Thoracic aorta (tissue), 1 donor: ENCODE measurements around the gene ALG5.

GRCh38 chr13:36920584-36921627 is 868 bp upstream of the SMAD9 start:
- RAMPAGE, long total RNA = no peak

DNA sequence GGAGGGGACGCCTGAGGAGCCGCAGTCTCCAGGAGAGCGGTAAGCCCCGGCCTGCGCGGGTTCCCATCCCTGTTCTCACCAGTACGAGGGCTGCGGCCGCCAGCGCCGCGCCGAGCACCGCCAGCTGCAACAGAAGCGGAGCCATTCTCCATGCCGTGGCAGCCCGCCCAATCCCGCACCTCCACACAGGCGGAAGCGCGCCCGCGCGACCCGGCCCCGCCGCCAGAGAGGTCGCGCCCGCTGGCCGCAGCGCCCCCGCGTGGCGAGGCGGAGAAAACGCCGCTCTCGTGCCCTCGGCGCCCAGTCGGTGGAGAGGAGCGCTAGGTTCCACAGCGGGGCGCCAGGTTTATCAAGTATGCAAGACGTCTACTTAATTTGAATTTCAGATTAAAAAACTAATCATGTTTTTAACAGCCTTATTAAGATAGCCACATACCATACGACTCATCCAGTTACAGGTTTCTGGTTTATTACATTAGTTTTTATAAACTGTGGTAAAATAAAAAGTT is at the start of gene ALG5:
TSS of gene ALG5 (minus strand) at position 185 of the 509 bp plus-strand sequence.
- RAMPAGE, long total RNA = start-site peak on the minus strand centred at position 162 of the sequence, 27 bp wide, 100 reads

DNA sequence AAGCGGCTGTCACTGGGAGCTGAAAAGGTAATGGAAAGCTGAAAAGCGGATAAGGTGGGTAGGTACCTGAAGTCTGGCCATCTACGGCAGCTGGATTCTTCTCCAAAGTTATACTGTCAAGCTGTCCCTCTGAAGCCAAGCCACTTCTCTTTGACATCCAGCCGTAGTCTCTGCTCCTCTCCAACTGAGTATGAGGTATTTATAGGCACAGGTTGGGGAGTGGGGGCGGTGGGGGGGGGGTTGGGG is 65.2 kb upstream of the TRPC4 start:
- RAMPAGE, long total RNA = no peak

- RAMPAGE, long total RNA = no peak
These were observed 15.6 kb downstream of the PROSER1 start for GRCh38 chr13:39022251-39022708.

GRCh38 chr13:39452438-39452718 is 150.6 kb downstream of the LHFPL6 start:
- RAMPAGE, long total RNA = no peak

- RAMPAGE, long total RNA = no peak
These were observed 35.3 kb downstream of the LHFPL6 start for GRCh38 chr13:39567649-39568110.

DNA sequence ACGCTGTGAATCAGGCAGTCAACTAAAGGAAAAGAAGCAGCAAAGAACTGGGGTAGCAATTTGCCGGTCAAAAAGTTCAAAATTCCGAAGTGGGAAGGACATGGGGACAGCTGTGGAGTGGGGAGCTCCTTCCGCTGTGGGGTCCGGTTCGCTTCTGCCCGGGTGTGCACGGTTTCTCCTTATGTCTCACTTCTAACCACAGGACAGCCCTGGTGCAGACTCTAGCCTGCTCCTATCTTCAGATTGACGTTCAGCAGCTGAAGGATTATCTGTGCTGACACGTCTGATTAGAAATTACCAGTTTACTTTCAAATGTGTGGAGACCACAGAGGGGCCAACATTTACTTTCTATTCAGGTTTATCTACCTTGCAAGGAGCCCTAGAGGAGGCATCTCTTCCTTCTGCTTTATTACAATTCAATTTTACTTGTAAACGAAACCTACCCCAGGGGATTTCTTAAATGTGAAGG is 27.4 kb downstream of the LHFPL6 start:
- RAMPAGE, long total RNA = no peak

- RAMPAGE, long total RNA = no peak
These were observed 189.8 kb downstream of the FOXO1 start for GRCh38 chr13:40476436-40477166.

- RAMPAGE, long total RNA = no peak
These were observed 185.4 kb downstream of the FOXO1 start for GRCh38 chr13:40480802-40481597.

DNA sequence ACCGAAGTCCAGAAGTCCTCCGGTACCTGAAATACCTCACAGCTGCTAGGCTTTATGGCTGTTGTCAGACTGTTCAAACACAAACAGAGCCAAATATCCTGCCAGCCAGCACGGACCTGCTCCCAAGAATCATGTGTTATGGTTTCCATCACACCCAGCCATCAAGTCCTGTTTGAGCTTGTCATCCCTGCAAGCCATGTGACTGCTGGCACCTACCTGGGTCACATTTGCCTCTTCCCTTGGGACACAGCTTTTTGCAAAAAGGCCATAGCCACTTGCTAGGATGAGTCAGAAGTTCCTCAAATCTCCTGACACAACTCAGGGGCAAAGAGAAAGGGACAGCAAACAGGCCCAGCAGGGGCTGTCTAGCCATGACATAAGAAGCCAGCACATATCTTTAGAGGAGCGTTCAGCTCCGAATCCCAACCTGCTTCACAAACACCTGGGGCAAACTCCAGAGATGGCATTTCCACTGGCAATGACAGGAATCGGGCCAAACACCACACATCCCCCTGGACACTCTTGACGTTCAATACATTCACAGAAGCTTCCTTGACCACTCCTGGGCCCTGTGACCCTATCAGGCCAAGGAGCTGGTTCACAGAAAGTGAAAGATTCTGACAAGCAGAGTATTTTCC is 129.7 kb downstream of the FOXO1 start:
- RAMPAGE, long total RNA = no peak

GRCh38 chr13:40547686-40548490 is 118.6 kb downstream of the FOXO1 start:
- RAMPAGE, long total RNA = no peak

GRCh38 chr13:40564060-40565120 is 102.1 kb downstream of the FOXO1 start:
- RAMPAGE, long total RNA = no peak

DNA sequence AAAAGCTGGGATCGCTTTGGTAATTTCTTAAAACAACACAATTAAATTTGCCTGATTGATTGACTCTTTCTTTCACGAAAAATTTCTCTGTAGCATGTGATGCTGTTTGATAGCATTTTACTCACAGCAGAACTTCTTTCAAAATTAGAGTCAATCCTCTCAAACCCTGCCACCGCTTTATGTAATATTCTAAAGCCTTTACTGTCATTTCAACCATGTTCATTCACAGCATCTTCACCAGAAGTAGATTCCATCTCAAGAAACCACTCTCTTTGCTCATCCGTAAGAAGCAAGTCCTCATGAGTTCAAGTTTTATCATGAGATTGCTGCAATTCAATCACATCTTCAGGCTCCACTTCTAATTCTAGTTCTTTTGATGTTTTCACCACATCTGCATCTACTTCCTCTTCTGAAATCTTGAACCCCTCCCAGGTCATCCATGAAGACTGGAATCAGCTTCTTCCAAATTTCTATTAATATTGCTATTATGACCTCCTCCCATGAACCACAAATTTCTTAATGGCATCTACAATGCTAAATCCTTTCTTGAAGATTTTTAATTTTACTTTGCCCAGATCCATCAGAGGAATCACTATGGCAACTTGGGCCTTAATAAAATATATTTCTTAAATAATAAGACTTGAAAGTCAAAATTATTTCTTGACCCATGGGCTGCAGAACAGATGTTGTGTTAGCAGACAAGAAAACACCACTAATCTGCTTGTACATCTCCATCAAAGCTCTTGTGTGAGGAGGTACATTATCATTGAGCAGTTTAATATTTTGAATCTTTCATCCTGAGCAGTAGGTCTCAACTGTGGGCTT is 83.9 kb downstream of the FOXO1 start:
- RAMPAGE, long total RNA = no peak

DNA sequence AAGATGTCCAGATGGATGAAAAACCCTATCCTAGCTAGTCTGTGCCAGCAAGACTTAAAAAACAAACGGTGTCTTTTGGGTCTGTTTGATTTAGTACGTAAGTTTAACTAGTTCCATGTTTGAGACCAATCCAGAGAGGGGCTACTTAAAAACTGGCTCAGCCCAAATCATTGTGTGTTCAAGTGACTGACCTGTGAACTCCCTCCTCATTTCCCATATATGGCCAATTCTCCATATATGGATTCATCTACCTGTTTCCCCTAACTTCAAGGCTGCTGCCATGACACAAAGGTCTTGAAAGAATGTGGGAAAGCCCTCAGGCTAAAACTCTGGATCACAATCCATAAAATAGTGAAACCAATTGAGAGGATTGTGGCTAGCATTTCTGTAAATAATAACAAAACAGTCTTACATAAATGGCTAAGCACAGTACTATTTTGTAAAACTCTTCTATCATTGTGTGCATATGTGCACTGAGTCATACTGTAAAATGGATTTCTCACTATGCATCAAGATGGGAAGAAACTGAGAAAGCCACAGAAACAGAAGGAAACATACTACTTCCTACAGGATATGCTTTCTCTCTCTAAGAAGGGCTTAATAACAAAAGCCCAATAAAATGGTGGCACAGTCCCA is 80.5 kb downstream of the FOXO1 start:
- RAMPAGE, long total RNA = no peak

- RAMPAGE, long total RNA = no peak
These were observed 77.0 kb downstream of the FOXO1 start for GRCh38 chr13:40589142-40590082.

DNA sequence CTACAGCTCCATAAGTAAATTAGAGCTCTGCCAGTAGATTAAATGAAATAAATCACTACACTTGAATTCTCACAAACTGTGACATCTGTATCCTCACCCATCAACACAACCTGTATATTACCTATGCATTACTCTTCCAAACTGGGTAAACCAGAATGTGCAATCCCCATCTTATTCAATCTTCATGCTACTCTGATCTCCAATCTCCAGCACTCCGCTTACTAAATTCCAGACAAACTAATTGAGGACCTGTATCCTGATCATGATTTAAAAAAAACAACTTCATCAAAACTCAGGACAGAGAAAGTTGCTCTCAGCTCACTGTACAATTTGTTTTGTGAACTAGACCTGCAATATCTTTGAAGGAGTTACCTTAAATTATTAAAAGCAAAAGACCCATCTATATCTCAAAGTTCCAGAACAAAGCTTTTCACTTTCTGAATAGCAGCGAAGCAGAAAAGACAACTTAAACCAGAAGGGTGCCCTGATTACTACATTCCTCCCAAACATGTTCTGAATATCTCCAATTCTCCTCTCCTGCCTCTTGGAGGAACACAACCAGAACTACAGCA is 74.3 kb downstream of the FOXO1 start:
- RAMPAGE, long total RNA = no peak

DNA sequence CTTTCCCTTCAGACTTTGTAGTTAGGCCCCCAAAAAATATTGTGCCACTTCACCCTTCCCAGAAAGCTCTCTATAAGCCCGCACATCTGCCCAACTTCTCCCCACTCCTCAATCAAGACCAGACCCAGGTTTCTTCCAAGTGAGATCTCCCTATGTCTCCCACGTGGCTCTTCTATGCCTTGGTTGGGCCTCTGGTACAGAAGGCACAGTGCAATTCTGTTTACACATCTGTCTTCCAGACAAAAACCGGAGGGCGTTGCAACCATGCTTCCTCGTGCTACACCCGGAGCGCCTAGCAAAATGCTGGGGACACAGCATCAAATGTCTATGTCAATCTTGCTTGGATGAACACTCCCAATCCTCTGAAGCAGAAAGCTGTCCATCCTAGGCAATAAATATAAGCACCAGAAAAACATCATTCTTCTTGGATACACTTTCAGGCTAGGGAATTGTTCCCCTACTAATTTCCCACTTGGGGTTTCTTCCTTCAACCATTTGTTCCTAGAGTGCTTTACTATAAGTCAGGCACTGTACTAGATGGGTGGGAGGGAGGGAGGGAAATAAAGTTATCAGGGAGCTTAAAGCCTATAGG is 59.4 kb downstream of the FOXO1 start:
- RAMPAGE, long total RNA = no peak

DNA sequence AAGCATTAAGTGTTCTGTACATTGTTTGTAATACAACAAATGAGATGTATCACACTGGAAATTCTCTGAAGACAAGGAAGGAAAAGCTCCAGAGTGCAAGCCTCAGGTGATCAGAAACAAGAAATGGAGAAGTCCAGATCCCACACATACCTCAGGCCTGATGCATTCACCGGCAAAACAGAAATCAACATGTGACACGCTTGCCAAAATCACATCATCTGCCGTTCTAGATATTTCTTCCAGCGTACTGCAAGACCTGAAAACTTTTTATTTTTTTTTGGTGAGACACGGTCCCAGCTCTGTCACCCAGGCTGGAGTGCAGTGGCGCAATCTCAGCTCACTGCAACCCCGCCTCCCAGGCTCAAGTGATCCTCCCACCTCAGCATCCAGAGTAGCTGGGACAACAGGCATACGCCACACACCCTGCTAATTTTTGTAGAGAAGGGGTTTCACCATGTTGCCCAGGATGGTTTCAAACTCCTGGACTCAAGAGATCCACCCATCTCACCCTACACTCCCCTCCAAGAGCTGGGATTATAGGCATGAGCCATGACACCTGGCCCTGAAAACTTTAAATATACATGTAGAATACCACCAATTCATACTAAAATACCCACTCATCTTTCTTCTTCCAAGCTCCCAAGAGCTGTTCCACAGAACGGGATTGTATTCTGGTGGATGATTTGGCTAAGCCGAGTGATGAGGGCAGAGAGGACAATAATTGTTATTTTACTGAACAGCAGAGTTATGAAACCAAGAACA is 48.4 kb downstream of the FOXO1 start:
- RAMPAGE, long total RNA = no peak

DNA sequence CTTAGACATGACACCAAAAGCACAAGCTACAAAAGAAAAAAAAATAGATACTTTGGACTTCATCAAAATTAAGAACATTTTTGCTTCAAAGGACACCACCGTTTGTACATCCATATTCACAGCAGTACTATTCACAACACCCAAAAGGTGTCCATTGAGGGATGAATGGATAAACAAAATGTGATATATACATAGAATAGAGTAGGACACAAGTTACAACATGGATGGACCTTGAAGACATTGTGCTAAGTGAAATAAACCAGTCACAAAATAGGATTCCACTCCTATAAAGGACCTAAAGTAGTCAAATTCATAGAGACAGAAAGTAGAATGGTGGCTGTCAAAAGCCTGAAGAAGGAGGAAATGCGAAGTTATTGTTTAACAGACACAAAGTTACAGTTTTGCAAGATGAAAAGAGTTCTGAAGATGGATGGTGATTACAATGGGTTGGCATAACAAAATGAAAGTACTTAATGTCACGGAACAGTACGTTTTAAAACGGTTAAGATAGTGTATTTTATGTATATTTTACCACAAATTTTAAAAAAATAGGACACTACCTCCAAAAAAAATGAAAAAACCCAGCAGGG is 34.9 kb downstream of the FOXO1 start:
- RAMPAGE, long total RNA = no peak

DNA sequence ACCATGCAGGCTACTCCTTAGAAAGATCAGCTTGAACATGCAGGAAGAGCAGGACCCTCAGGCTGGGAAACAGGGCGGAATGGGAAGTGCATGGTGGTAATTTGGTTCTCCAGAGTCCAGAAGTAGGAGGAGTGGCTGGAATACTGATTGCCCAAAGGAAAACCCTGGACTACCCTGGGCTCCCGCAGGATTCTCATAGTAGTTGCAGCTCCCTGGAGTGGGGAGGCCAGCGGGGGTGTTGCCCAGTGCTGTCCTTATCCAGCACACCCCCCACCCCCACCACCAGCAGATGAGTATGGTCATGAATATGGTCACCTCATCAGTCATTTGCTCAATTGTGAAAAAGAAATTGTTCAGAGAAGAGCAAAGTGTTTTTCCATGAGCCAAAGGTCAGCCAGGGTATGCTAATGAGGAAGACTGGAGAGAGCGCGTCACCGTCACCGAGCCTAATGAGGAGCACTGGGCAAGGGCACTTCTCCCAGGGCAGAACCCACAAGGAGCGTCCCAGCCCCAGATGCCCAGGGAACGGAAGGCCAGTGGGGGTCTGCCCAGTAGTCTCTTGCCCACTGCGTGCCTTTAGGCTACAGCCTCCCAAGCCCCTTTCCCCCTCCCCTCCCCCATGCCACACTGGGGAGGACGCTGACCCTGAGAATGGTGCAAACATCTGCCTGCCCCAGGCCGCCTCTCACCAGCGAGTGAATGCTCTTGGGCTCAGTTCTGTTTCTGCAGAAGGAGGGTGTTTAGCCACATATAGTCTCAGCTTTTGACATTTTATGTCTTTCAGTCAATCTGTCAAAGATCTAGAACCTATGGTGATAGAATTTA is 5.3 kb downstream of the SLC25A15 start:
- RAMPAGE, long total RNA = no peak